ENCODE measurements around a stretch of chr21.

DNA sequence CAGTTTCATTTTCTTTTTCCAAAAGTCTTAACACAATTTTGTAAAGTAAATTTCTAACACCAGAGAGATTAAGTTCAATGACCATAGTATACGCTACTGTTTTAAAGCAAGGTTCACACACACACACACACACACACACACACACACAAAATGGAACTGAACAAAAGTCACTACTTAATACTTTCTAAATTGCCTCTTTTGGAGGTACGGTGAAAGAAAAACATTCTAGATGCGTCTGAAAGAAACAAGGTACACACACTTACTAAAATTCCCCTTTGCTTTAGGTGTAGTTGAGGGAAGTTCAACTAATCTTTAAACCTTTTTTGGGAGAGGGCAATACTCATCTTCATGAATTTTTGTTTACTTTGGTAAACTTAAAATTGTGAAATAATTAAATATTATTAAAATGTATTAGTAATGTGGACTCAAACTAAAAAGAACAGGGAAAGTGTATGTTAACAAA is 30.0 kb downstream of the C21orf91 start:
- PRO-cap = no peak

DNA sequence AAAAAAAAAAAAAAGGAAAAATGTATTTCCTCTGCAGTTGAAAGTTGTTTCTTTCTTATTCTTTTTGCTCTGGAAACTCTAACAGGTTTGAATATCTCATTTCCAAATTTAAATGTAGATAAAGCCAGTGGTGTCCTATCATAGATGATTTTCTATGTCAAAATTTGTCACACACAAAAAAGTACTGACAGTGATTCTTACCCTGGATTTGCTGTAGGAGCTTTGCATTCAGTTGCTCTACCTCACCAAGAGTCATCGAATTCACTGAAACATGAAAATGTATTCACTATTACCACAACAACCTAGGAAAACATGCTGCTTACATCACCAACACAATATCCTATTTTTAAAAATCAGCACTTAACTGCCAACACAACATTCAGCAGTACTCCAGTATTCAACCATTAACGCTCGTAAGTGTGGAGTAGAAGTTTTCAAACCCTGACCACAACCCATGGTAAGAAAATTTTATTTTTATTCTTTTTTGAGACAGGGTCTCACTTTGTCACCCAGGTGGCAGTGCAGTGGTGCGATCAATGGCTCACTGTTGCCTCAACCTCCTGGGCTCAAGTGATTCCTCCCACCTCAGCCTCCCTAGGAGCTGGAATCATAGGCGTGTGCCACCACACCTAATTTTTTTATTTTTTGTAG is 24.0 kb downstream of the C21orf91 start:
- PRO-cap = unidirectional peak, minus-strand start at position 254 of the sequence

- PRO-cap = no peak
Observed at GRCh38 chr21:18832914-18833518, 429.4 kb upstream of the TMPRSS15 start.

DNA sequence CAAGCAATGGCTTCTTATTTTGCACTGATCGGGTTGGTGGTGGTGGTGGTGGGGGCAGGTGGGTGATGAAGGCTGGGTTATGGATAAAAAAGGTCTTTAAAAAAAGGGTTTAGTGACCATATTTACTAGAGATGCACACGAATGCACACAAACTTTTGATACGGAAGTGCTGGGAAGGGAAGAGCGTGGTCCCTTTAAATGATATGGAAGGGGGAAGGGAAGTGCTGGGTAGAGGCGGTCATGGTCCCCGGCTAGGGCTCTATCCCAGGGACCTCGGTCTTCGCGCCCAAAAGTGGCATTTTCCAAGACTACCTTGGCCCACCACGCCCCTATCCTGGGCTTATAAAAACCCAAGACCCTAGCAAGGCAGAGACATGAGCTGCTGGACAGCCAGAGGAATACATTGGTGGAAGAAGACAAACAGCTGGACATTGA is 1720.4 kb downstream of the MRPL39 start:
- PRO-cap = no peak

DNA sequence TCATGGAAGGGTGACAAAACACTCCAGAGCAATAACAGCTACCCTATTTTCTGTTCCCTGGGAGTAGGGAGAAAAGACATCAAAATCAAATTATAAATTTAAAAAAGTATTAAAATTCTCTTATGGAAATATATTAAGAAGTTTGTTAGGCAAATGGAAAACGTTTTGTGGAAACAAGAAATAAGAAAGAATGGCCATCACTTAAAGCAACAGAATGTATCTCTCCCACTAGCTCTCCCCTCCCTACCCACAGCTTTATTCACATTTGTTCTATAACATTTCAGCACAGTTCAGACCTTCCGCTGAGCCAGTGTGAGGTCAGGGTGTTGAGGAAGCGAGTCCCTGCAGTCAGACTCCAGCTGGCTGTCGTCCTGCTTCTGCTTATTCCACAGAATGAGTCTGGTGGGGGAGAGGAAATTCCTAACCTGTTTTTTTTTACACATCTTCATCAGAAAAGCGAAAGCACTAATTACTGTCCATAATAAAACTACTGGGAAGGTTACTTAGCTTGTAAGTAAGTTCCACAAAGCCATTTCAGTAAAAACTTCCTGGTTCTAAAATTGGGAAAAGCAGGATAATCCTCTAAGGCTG is 39.1 kb downstream of the MRPL39 start:
- PRO-cap = no peak

DNA sequence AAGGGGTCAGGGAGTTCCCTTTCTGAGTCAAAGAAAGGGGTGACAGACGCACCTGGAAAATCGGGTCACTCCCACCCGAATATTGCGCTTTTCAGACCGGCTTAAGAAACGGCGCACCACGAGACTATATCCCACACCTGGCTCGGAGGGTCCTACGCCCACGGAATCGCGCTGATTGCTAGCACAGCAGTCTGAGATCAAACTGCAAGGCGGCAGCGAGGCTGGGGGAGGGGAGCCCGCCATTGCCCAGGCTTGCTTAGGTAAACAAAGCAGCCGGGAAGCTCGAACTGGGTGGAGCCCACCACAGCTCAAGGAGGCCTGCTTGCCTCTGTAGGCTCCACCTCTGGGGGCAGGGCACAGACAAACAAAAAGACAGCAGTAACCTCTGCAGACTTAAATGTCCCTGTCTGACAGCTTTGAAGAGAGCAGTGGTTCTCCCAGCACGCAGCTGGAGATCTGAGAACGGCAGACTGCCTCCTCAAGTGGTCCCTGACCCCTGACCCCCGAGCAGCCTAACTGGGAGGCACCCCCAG is 183.9 kb downstream of the GABPA start:
- PRO-cap = no peak

- PRO-cap = no peak
Observed at GRCh38 chr21:25967442-25967928, 203.1 kb downstream of the APP start.

GRCh38 chr21:26113867-26114421 is 56.6 kb downstream of the APP start:
- PRO-cap = no peak

- PRO-cap = bidirectional peak, plus-strand start at chr21:26169785, minus-strand start at chr21:26169707
Observed at GRCh38 chr21:26169341-26170441, 879 bp downstream of the APP start.

- PRO-cap = no peak
Observed at GRCh38 chr21:26171492-26172017, 985 bp upstream of the APP start.

DNA sequence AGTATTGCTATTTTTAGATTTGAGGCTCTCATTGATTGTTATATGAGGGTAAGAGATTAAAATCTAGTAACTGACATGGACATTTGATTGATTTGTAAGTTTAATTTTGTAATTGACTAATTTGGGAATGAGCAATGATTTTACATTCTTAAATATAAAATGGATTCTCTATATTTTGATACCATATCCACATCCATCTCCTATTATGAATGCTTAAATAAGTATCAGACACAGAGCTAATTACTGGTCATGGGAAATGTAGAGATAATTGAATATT is 120.4 kb downstream of the CYYR1 start:
- PRO-cap = no peak

GRCh38 chr21:26801469-26802087 is 43.6 kb downstream of the ADAMTS1 start:
- PRO-cap = bidirectional peak, plus-strand start at chr21:26801773, minus-strand start at chr21:26801593

- PRO-cap = bidirectional peak, plus-strand start at chr21:26843720, minus-strand start at chr21:26843553
Observed at GRCh38 chr21:26843444-26844018, 1.7 kb downstream of the ADAMTS1 start.

GRCh38 chr21:26844019-26844647 is 1.1 kb downstream of the ADAMTS1 start:
- PRO-cap = no peak

DNA sequence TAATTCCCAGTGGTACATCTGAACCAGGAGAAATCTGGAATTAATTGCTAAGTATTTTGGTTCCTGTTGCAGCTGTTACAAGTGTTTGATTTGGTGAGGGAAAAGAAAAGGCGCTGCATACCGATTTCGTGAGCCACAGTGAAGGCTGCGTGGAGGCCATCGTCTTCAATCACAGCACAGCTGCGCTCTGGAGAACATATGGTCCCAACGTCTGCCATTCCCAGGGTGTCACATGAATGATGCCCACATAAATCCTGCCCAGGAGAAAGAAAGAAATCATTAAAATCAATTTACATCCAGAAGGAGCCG is 12.3 kb downstream of the ADAMTS5 start:
- PRO-cap = no peak

DNA sequence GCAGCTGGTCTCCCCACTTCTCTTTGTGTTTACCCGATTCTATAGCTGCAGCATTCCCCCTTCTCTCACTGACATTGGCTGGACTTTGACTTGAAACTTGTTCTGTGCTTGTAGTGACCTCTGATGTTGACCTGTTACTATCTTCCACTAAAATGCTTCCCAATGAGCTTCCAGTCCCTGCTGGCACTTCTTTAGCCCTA is 545.8 kb downstream of the N6AMT1 start:
- PRO-cap = no peak

GRCh38 chr21:28770412-28771397 is 114.5 kb downstream of the N6AMT1 start:
- PRO-cap = no peak

GRCh38 chr21:28984534-28985154 is 8.0 kb downstream of the LTN1 start:
- PRO-cap = no peak

DNA sequence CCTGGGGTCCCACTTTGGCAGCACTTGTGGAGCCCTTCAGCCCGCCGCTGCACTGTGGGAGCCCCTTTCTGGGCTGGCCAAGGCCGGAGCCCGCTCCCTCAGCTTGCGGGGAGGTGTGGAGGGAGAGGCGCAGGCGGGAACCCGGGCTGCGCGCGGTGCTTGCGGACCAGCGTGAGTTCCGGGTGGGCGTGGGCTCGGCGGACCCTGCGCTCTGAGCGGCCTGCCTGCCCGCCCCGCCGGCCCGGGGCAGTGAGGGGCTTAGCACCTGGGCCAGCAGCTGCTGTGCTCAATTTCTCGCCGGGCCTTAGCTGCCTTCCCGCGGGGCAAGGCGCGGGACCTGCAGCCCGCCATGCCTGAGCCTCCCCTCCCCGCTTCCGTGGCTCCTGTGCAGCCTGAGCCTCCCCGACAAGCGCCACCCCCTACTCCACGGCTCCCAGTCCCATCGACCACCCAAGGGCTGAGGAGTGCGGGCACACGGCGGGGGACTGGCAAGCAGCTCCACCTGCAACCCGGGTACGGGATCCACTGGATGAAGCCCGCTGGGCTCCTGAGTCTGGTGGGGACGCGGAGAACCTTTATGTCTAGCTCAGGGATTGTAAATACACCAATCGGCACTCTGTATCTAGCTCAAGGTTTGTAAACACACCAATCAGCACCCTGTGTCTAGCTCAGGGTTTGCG is 7.5 kb upstream of the LTN1 start:
- PRO-cap = no peak

DNA sequence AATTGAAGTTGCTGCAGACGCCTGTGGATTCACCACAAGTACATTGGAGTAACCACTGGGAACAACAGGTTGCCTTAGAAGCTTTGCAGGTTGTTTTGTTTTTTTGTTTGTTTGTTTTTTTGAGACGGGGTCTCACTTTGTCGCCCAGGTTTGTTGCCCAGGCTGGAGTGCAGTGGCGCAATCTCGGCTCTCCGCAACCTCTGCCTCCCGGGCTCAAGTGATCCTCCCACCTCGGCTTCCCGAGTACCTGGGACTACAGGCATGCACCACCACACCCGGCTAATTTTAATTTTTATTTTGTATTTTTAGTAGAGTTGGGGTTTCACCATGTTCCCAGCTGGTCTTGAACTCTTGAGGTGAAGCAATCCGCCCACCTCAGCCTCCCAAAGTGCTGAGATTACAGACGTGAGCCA is 63.2 kb downstream of the MAP3K7CL start:
- PRO-cap = no peak

All from gallbladder (tissue), 1 donor.